ENCODE measurements around a stretch of chr5.

DNA sequence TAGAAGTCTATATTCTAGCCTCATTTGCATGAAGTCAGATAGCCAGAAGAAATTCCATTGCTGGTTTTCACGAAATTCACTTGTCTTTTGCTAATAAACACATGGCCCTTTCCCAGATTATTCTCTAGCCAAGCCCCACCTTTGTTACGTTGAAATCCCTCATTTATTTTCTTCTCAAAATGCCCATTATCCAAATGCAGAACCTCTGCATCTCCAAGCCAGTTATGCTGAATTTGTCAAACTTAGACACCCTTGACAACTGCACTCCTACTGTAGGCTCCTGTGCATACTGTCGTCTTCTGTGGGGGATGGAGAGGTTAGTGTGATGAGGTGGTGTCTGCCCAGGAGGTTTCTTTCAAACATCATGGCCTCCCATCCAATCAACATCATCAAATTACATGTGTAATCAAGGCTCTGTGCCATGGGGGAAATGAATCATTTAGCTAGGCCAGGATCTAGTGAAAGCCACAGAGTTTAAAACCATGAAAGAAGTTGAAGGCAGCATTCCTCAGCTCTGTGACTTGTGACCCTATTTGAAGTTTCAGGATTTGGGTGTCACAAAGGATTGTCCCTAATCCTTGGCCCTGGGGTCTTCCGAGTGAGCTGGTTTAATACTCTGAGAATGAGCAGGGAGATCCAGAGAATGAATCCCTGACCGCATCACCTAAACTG is 240.7 kb downstream of the MARCHF11 start:
- PRO-cap = no peak
- RAMPAGE, long total RNA, 4 experiments = no peak in any of the 4 experiments

- PRO-cap = no peak
- RAMPAGE, long total RNA, 4 experiments = no peak in any of the 4 experiments
Measured at GRCh38 chr5:16411612-16412298, 53.8 kb downstream of the ZNF622 start.

DNA sequence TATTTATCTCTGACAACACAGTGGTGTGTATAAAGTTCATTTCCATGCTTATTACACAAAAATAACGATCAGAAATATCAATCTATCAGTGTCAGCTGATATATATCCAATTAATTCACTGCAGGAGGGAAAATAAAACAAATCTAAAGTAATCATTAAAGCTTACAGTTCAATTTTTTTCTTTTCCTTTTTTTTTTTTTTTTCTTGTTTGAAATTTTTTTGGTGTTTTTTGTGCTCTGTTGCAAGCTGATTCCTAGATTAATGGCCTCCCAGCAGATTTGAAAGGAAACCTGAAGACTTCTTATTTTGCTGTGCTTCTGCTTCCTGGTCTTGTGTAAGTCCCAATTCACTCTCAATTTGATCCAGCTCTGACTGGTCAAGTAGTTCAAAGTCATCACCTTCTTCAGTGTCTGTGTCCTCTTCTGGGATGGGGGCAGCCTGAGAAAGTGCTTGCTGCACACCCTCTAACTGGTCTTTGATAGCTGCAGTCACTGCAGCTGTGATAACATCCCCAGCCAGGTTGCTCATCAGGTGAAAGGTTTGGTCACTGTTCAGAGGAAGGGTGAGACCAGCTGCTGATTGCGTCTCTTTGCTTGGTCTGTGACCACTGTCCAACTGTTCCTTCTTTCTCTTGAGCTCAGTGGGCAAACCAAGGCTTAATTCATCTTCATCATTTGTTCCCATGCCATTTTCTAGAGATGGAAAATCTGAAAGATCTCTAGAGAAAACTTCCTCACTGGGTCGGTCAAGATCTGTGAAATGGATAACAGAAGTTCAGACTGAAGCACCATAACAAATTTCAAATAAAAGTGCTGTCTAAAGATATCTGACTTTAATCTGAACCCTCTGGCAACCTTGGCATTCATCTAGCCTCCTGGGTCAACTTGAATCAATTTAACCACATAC is 9.1 kb upstream of the ZNF622 start:
- PRO-cap = no peak
- RAMPAGE, long total RNA, 4 experiments = no peak in any of the 4 experiments

DNA sequence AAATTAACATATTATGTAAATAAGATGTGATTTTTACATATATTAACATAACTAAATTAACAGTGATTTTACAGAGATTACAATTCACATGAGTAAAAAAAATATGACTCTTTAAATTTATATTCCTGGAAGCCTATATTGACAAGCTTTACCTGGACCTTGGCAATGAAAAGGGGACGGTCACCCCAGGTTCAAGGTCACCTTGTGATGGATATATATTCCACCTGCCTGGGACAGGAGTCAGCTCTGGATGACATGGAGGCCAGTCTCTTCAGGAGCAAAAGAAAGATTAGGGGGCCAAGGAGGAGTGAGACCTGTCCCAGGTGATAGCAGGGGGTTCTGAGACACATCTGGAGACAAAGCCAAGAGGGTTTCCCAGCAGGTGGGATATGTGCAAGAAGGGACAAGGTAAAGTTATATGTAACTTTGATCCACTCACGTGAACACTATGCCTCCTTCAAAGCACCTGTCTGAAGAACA is 62.7 kb upstream of the ZNF622 start:
- PRO-cap = no peak
- RAMPAGE, long total RNA, 4 experiments = no peak in any of the 4 experiments

DNA sequence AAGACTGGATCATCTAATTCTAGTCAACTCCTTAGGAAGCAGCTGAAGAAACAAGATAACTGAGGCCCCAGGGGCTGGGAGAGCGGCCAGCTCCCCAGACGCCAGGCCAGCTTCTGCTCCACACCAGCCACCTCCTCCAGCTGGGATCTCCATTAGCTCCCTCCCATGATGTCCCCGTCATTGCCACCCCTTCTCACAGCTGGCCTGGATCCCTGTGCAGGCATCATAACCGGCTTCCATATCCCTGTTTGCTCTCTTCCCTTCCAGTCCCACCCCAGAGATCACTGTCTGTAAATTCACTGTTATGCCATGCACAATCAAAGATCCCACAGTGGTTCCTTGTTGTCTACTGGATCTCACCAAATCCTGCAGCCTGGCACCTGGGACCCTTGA is 50.4 kb upstream of the RETREG1 start:
- PRO-cap = no peak
- RAMPAGE, long total RNA, 4 experiments = no peak in any of the 4 experiments

DNA sequence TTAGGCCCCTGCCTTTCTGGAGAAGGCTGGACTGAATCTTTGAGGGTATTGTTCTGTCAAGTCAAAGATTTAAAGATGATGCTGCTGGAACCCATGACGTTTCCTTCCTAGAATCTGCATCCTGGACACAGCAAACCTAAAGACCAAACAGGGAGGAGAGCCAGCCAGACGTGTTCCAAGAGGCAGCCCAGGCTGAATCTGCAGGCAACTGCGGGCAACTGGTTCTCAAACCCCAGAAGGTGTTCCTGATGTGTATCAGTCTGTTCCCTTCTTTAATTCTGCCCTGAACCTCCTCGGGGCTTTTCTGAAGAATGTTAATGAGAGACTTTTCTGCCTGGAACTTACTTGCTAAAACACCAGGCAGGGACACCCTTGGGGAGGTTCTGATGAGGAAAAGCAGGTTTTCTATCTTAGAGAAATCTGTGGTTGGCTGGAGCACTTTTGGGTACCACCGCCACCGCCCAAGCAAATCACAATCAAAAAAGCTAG is 132.8 kb upstream of the RETREG1 start:
- PRO-cap = no peak
- RAMPAGE, long total RNA, 4 experiments = no peak in any of the 4 experiments

GRCh38 chr5:16765817-16766427 is 149.1 kb upstream of the RETREG1 start:
- PRO-cap = no peak
- RAMPAGE, long total RNA, 4 experiments = no peak in any of the 4 experiments

DNA sequence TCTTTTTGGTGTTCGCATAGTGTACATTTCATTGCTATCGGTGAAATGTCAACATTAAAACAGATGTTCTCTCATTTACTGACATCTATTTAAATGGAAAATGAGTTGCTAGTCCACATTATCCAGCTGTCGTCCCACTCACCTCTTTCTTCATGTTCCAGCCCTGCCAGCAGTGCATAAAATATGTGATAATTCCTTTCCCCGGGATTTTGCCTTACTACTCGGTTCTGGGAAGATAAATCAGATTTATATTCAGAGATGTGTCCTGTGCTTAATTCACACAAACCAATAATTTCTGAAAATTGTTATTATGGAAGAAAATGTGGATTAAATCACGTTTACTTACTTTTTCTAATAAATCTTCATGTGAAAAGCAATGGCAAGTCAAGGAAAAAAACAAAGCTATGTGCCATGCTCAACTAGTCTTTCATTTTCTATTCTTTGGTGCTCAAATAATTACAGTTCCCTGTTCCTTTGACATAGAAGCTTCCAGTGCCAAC is 155.7 kb downstream of the MYO10 start:
- PRO-cap = no peak
- RAMPAGE, long total RNA, 4 experiments = no peak in any of the 4 experiments

- PRO-cap = no peak
- RAMPAGE, long total RNA, 4 experiments = no peak in any of the 4 experiments
Measured at GRCh38 chr5:16874316-16875089, 61.6 kb downstream of the MYO10 start.

- PRO-cap = unidirectional peak, minus-strand start at chr5:16886222; bidirectional peak, plus-strand start at chr5:16886630, minus-strand start at chr5:16886519
- RAMPAGE, long total RNA, 4 experiments = no peak in any of the 4 experiments
Measured at GRCh38 chr5:16885859-16886891, 49.9 kb downstream of the MYO10 start.

DNA sequence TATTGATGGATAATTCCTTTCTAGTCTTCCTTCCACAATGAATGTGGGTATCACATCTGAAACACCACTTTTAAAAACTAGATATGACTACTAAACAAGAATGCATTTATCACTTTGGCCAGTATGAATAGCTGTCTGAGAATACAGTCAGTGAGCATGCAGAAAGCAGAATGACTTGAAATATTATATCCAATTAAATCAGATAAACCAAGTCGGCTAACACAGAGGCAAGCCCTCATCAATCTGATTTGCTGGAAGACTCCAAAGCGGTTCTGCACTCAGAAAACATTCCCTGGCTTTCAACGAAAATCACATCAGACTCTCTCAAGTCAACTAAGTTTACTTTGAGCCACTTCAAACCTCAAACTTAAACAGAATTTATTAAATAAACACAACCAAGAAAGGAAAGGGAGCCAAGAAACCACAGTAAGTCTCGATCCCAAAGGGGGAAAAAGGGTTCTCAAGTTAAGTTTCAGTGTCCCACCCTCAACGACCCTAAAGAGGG is 1.4 kb downstream of the MYO10 start:
- PRO-cap = unidirectional peak, plus-strand start at position 201 of the sequence
- RAMPAGE, long total RNA, 4 experiments = no peak in any of the 4 experiments

DNA sequence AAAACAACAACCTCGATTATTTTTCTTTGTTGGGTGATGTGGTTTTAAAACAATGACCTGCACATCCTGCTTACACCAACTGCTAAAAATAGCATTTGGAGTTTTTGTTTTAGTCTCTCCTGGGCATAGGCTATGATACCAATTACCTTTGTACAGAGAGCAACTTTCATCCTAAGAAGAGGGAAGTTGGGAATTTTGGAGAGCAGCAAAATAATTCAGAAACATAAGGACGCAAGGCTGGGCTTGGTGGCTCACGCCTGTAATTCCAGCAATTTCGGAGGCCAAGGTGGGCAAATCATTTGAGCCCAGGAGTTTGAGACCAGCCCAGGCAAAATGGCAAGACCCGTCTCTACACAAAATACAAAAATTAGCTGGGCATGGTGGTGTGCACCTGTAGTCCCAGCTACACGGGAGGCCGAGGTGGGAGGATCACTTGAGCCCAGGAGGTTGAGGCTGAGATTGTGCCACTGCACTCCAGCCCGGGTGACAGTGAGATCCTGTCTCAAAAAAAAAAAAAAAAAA is 101.9 kb upstream of the MYO10 start:
- PRO-cap = no peak
- RAMPAGE, long total RNA, 4 experiments = no peak in any of the 4 experiments

DNA sequence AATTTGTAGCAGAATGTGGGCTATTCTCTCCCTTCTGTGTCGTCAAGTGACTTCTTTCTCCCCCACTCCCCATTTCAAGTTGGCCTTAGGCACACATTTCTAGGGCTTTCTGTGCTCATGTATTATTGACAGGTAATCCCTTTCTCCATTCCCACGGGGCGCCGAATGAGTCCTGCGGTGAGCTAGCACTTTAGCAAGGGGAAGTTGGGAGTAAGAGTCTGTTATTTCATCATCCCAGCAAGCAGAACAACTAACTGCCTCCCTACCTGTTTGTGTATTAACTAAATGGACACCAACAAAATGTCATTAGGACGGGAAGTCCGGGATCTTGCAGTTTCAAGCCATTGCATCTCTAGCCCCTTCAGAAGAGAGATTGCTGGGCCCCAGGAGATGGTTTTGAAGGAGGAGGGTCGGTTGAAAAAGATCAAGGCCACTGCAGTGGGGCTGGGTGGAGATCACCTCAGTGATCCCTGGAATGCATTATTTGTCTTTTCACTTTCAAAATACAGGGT is 90.9 kb downstream of the H3Y2 start:
- PRO-cap = no peak
- RAMPAGE, long total RNA, 4 experiments = no peak in any of the 4 experiments

- PRO-cap = bidirectional peak, plus-strand start at chr5:17436575, minus-strand start at chr5:17436476
- RAMPAGE, long total RNA, 4 experiments = no peak in any of the 4 experiments
Measured at GRCh38 chr5:17436261-17436656, 55.6 kb downstream of the H3Y2 start.

DNA sequence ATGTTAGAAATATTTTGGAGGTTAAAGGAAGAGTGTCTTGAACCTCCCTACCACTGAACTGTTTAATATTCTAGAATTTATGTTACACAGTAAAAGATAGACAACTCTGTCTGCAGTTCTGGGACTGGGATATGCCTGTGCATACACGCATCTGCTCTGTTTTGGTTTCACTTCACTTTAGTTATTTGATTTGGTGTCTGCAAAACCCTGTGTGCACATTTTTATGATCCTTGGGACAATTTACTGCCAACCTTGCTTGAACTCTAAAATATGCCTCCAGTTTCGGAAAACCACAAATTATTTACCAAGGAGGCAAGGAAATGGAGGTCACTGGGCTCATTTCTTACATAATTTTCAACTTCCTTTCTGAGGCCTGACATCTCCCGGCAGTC is 55.2 kb downstream of the H3Y2 start:
- PRO-cap = no peak
- RAMPAGE, long total RNA, 4 experiments = no peak in any of the 4 experiments

DNA sequence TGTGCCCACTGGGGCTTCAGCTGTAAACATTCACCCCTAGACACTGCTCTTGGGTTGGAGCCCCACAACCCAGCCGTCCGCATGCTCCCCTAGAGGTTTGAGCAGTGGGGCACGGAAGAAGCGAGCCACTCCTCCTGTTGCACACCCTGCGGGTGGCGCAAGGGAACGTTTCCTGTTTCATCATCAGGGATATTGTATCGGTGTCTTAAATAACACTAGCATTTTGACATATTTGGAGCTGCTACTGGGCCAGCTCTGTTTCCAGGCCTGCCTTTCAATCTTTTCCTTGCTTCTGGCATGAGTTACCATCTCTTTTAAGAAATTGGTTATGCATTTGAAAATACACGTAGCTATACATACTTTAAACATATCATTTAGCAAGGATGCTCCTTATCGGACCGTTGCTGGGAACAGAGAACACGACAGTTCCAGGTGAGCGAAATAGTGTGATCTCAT is 48.0 kb downstream of the H3Y2 start:
- PRO-cap = no peak
- RAMPAGE, long total RNA, 4 experiments = no peak in any of the 4 experiments

- PRO-cap = unidirectional peak, plus-strand start at chr5:18519426
- RAMPAGE, long total RNA, 4 experiments = no peak in any of the 4 experiments
Measured at GRCh38 chr5:18519278-18519487, 863.5 kb upstream of the H3Y1 start.

- PRO-cap = no peak
- RAMPAGE, long total RNA, 4 experiments = no peak in any of the 4 experiments
Measured at GRCh38 chr5:18673939-18674825, 1018.5 kb upstream of the H3Y1 start.

DNA sequence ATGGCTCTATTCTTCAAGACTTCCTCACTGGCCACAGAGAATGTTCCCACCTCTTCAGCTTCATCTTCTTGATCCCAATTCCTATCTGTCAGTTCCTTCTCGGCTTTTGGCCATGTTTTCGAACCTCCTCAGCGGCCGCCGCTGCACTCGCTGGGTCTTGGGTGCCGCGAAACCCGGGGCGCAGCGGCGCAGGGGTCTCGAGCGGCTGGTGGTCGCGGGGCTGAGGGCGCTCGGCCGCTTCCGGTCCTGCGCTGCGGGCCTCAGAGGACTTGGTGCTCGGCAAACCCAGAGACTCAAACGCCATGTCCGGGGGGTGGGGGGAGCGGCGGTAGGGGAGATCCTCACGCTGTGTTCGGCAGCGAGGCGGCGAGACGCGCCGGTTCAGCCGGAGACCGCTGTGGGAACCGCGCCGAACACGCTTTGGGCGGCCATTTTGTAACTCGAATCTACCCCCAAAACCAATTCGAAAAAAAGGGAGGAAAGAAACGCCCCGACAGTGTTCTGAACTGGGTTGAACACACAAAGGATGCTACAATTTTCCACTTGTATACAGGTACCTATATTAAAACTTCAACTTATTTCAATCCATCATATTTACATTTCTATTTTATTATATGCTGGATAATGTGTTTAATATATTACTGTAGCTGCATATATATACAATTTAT is 317.5 kb upstream of the CDH18 start:
- PRO-cap = no peak
- RAMPAGE, long total RNA, 4 experiments = no peak in any of the 4 experiments

- PRO-cap = no peak
- RAMPAGE, long total RNA, 4 experiments = no peak in any of the 4 experiments
Measured at GRCh38 chr5:20615482-20615835, 627.5 kb upstream of the CDH18 start.

All from esophagus squamous epithelium (tissue), 4 donors.